Measurements from ENCODE around the genes INS and TH.

- RRBS, result no CpG with 5 or more reads among the region's 2 CpGs
These were observed 14.0 kb upstream of the CTSD start for GRCh38 chr11:1777622-1778160.

- RRBS, result 5% methylated on average over 5 of the region's 26 CpGs
These were observed 7.6 kb upstream of the SYT8 start for GRCh38 chr11:1827012-1827714.

DNA sequence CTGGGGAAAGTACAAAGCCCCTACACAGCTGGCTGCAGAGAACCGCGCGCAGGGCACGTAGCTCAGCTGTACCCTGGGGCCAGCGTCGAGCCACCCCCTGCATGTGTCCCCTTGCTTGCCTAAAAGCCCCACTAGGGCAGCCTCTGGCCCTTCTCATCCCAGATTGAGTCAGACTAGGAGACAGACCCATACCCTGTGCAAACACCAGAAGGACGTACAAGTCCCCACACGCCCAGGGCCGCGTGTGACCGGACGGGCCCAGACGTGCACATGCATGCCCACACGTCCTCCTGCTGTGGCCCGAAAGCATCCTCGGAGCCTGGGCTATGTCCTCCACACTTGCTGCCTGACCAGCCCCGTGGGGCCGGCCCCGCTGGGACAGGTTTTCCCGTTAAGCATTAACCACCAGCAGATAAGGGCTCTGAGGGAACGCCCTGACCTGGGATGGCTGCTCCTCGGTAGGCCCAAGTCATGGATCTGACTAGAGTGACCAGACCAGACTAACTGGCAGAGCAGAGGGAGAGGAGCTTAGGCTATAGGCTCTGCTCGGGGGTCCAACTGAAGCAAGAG is 4.1 kb upstream of the SYT8 start:
- RRBS, result no CpG with 5 or more reads among the region's 23 CpGs

DNA sequence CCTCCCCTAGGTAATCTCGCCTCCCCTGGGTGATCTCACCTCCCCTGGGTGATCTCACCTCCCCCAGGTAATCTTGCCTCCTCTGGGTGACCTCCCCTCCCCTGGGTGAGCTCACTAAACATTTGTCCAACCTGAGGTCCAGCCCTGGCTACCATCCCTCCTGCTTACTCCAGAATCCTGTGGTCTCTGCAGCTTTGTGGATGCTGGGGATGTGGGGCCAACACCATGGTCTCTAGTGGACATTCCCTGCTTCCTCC is 9.8 kb downstream of the LSP1 start:
- RRBS, result no CpG with 5 or more reads among the region's 1 CpG

- RRBS, result 85% methylated on average over 8 of the region's 20 CpGs
These were observed 911 bp downstream of the PRR33 start for GRCh38 chr11:1890788-1891179.

GRCh38 chr11:1916864-1917599 is 2.5 kb upstream of the TNNT3 start:
- RRBS, result no CpG with 5 or more reads among the region's 9 CpGs

GRCh38 chr11:1921623-1922070 is 2.1 kb downstream of the TNNT3 start:
- RRBS, result 44% methylated on average over 2 of the region's 13 CpGs

DNA sequence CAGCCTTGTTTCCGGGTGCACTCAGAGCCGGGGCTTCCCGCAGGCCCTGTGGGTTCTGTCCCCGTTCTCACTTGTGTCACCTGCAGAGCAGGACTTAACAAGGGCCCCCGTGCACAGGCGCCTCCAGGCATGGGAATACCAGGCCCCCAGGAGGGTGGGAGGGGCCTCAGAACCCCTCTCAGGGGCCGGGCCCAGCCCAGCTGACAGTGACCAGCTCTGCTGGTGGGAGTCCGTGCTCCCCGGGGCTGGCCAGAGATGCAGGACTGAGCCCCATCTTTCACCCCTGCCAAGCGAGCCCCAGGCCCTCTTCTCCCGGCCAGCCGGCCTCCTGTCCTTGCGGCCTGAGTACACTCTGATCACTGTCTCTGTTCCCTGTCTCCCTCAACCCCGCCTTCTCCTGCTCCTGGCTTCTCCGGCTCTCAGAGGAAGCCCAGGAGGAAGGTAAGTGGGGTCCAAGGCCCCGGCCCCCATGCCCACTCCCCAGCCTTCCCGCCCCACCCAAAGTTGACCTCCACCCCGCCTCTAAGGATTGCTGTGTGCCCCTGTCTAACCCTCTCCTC is 5.3 kb downstream of the TNNT3 start:
- RRBS, result 45% methylated on average over 10 of the region's 18 CpGs

DNA sequence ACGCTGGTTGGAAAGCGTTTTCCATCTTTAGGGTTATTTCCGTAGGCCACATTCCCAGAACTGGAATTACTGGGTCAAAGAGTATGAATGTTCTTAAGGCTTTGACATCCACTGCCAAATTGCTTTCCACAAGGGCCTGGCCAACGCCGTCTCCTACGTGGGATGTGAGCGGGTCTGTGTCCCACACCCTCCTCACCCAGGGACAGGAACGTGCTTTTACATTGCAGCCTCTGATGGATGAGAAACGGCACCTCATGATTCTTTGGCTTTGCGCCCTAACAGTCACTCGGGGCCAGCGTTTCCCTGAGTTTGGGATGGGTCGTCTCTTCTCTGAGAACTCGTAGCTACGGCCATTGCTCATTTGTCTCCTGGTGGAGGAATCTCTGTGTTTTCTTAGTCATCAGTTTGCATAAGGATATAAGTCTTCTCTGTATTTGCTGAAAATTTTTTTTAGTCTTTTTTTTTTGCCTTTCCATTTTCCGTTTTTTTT is 11.8 kb downstream of the TNNT3 start:
- RRBS, result no CpG with 5 or more reads among the region's 16 CpGs

GRCh38 chr11:1931937-1932526 is 12.5 kb downstream of the TNNT3 start:
- RRBS, result 60% methylated on average over 2 of the region's 15 CpGs

GRCh38 chr11:2129494-2130360 is 9.5 kb downstream of the IGF2 start:
- RRBS, result 64% methylated on average over 4 of the region's 35 CpGs

- RRBS, result no CpG with 5 or more reads among the region's 16 CpGs
These were observed 8.1 kb downstream of the IGF2 start for GRCh38 chr11:2131106-2131515.

DNA sequence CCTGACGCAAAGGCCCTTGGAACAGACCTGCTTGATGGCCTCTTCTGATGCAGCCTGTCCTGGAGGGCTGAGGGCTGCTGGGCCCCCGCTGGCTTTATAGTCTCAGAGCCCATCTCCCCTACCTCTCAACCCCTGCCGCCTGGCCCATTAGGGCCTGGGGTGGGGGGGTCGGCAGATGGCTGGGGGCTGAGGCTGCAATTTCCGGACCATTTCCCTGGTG is at the start of gene INS:
Gene INS (minus strand): TSS at position 69 of the 220 bp plus-strand sequence.
- RRBS, result 8% methylated on average over 1 of the region's 5 CpGs

DNA sequence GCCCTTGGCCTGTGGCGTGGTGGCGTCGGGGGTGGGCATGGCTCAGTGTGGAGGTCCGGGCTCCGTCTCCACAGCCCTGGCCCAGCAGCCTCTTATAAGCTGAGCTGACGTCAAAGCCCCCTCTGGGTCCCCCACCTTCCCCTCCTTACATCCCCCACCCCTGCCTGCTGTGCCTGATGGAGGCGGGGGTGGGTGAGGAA is at the start of gene TH:
Gene TH (minus strand): TSS at position 68 of the 200 bp plus-strand sequence.
- RRBS, result no CpG with 5 or more reads among the region's 7 CpGs

- RRBS, result 69% methylated on average over 5 of the region's 13 CpGs
These were observed 13.4 kb downstream of the ASCL2 start for GRCh38 chr11:2257001-2257339.

GRCh38 chr11:2367495-2368512 is 9.3 kb upstream of the CD81 start:
- RRBS, result no CpG with 5 or more reads among the region's 15 CpGs

GRCh38 chr11:2378318-2379391 is 1.5 kb downstream of the CD81 start:
- RRBS, result 7% methylated on average over 2 of the region's 31 CpGs

GRCh38 chr11:2380702-2381856 is 4.0 kb downstream of the CD81 start:
- RRBS, result 2% methylated on average over 7 of the region's 34 CpGs

DNA sequence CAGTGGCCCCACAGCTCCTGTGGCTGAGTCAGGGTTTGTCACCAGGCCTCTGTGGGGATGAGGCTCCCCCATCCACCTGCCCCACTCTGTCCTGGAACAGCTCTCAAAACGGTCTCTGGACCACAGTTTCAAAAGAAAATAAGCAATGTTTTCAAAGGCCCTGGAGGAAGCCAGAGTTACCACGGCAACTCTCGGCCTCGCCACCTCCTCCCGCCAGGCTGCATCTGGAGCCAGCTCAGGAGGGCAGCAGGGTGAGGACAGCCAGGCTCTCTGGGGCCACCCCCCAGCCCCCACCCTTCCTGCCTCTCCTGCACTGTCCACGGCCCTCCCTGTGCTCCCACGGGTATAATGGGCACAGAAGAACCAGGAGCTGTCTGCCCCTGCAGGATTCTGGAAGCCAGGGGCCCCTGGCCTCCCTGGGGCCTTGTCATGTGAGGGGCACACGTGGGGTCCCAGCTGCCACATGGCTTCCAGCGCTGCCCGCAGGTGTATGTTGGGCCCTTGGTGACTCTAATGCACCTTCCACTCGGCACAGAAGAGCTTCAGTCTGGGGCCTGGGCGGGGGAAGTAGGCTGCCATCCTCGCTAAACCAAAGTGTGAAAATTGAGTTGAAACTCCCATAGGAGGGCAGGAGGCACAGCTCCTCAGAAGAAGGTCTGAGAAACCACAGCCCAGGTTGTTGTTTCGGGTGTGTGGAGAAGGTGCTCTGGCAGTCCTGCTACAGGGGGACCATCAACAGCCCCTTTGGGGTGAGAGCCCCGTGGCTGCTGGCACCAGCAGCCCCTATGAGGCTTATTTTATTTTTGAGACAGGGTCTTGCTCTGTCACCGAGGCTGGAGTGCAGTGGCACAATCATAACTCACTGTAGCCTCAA is 10.4 kb downstream of the CD81 start:
- RRBS, result no CpG with 5 or more reads among the region's 16 CpGs

- RRBS, result no CpG with 5 or more reads among the region's 4 CpGs
These were observed 205.3 kb downstream of the KCNQ1 start for GRCh38 chr11:2649940-2650719.